Monocyte (primary cell): ENCODE measurements around a stretch of chr18.

GRCh38 chr18:45320767-45321173, 294.5 kb upstream of the SLC14A2 start:
- PRO-cap, 2 experiments: no peak in any of the 2 experiments

- PRO-cap, 2 experiments: no peak in any of the 2 experiments
Observed at GRCh38 chr18:45503747-45504232, 111.5 kb upstream of the SLC14A2 start.

DNA sequence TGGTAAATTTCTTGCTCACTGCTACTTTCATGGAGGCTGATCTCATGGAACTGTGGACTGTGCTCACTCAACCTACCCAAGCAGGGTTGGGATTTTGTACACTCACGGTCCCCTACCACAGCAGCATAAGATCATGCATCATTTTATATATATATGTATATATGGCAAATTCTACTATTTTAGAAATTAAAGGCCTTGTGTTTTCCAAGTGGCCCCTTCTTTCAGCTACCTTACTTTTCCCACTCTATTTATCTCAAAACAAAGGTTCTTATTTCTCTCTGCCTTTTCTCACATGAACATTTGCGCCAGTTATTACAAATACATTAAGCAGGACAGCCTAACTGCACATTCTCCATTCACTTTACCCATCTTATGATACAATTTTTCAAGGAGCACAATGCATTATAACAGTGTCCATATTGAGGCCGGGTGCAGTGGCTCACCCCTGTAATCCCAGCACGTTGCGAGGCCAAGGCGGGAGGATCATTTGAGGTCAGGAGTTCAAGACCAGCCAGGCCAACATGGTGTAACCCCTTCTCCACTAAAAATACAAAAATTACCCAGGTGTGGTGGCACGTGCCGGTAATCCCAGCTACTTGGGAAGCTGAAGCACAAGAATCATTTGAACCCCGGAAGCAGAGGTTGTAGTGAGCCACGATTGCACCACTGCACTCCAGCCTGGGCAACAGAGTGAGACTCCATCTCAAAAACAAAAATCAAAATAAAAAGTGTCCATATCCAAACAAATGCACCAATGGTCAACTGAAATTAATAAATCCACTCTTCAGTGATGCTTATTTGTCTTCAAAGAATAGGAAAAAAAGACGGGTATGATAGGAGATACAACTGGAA, 52.2 kb upstream of the EPG5 start:
- PRO-cap, 2 experiments: no peak in any of the 2 experiments

DNA sequence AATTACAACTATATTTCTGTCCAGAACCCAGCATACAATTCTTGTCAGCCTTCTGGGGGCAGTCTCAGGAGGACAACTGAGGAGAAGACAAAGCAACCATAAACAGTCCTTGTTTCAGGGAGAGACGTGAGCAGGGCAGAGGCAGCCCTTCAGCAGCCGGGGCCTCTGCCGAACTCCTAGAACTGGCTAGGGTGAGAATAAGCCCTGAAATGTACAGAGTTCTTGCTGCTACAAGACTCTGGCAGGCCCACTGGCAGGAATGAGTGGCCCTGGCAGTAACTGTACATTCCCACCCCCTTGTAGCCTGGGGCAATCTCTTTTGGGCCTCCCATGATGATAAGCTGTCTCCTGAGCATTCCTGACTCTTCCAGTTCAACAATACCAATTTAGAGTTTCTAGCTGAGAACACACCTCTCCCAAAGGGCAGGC, 15.4 kb upstream of the C18orf25 start:
- PRO-cap, 2 experiments: no peak in any of the 2 experiments

DNA sequence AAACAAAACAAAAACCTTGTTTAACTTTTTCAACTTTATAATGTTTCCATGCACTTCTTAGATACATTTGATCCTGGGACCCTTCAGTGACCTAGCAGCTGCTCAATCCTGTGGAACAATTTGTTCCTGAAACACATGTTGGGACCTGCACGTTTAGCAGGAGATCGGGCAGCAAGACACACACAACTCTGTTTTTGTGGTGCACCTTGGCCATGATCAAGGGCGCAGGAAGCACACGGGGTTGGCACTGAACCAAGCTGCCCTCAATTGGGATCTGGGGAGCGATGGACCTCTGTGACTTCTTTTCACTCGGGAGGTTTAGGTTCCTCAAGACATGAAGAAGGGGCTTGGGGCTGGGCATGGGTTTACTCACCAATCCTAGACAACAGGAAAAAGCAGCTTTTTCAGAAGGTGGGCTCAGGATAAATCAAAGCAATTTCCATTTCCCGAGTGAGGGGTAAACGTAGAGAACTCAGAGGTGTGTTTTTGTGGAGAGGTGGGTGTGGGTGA, 54.6 kb downstream of the RNF165 start:
- PRO-cap, 2 experiments: no peak in any of the 2 experiments

- PRO-cap, 2 experiments: no peak in any of the 2 experiments
Observed at GRCh38 chr18:46805912-46806439, 49.1 kb upstream of the ST8SIA5 start.

GRCh38 chr18:46823219-46823835, 66.5 kb upstream of the ST8SIA5 start:
- PRO-cap, 2 experiments: no peak in any of the 2 experiments

DNA sequence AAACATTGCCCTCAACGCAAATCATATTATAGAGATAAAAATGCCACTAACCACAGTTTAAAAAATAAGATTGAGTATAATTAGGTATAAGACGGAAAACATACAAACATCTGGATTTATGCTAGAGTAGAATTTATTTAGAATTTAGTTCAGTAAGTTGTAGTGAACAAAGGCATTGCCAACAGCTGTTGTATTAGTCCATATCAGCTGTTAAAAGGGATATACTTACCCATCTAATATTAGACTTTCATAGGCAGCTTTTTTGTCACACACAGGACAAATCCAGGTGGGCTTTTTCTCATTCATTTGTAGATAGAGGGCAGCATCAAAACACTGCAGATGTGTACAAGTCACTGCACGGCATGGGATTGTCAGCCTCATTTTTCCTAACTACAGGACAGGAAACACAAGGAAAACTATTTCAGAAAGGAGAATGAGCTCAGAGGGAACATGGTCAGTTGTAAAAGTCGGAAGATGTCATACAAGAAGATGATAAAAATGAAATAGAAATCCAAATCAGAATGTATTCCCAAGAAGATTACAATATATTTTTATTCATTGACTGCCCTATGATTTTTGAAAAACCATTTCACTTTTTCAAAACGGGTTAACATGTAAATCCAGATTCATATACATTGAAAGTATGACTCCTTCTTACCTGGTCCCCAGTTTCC, 79.4 kb upstream of the ST8SIA5 start:
- PRO-cap, 2 experiments: no peak in any of the 2 experiments

- PRO-cap, 2 experiments: no peak in any of the 2 experiments
Observed at GRCh38 chr18:47033379-47033760, 2.1 kb downstream of the ELOA2 start.

DNA sequence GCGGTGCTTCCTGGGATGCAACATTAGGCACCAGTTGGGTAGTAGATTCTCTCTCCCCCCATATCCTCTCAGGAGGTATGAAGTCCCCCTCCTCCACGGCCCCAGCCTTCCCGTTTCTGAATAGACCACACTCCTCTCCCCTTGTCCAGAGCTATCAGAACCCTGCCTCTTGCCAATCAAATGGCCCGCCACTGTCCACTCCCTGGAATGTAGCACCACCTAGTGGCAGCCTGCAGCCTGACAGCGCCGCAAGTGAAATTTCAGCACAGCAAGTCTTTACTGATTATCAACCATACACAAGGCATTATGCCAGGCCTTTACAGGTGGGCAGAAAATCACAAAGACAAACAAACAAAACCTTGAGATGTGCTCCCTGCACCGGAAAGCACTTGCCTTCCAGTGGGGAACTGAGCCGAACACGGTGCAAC, 174.1 kb downstream of the SMAD2 start:
- PRO-cap, 2 experiments: no peak in any of the 2 experiments

GRCh38 chr18:47930930-47931773, 693 bp upstream of the SMAD2 start:
- PRO-cap, 2 experiments: peak in 2 of 2 experiments; most common plus-strand start chr18:47931320 (in 2); most common minus-strand start chr18:47931090 (in 2)

DNA sequence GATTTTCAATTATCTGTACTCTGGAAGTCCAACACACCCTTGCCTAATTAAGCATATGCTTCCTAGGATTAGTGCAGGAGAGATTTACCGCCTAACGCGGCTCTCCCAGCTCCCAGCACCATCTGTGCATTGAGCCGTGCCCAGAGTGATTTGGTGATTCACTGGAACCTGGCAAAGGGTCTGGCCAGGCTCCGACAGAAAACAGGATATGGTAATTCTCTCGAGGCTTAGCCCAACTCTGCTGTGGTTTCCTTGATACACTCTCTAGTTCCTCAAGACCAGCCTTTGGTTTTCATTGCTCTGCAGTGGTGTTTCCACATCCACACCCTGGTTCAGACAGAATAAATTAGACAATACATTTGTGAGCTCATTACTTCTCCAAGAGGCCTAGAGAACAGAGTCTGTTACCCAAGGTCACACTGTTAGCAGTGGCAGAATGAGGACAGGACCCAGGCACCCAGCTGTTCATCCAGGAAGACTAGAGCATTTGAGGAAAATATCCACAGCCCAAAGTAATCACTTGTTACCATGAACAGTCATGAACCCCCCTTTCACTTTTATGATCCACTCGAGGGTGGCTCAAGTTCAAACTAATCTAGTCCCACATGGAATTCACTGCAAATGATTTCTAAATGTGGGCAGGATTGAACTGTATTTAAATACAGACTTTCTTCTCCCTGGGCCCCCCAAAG, 23.1 kb upstream of the SMAD2 start:
- PRO-cap, 2 experiments: peak in 2 of 2 experiments; most common plus-strand start position 417 of the sequence (in 2); most common minus-strand start position 124 of the sequence (in 2)

DNA sequence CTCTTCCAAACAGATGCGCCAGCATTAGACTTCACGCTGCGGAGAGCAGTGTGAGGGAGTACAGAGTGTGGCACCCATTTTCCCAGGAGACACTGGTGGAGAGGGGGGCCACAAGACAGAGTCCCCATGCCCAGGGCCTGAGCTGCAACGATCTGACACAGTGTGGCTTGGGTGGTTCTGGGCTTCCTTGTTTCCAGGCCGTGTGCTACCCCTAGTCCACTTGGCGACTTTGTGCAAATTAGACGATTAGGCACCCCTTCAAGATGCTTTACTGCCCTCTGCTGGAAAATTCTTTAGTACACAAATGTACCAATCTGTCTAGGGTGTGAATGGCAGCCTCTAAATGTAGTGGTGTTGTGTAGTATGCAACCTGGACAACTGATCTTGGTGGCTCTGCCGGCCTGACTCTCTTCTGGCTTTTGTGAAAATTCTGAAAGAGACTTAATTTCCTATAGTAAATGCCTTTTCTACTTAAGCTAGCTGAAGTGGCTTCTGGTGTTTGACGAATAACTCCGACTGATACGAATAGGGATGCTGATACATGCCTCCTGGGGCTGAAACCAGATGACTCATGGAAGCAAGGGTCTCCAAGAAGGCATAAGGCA, 92.2 kb upstream of the SMAD2 start:
- PRO-cap, 2 experiments: no peak in any of the 2 experiments

- PRO-cap, 2 experiments: no peak in any of the 2 experiments
Observed at GRCh38 chr18:48039820-48041167, 109.8 kb upstream of the SMAD2 start.

- PRO-cap, 2 experiments: no peak in any of the 2 experiments
Observed at GRCh38 chr18:48084003-48084364, 153.5 kb upstream of the SMAD2 start.

GRCh38 chr18:48135571-48136119, 205.2 kb upstream of the SMAD2 start:
- PRO-cap, 2 experiments: no peak in any of the 2 experiments

GRCh38 chr18:48139148-48140265, 209.0 kb upstream of the SMAD2 start:
- PRO-cap, 2 experiments: no peak in any of the 2 experiments

DNA sequence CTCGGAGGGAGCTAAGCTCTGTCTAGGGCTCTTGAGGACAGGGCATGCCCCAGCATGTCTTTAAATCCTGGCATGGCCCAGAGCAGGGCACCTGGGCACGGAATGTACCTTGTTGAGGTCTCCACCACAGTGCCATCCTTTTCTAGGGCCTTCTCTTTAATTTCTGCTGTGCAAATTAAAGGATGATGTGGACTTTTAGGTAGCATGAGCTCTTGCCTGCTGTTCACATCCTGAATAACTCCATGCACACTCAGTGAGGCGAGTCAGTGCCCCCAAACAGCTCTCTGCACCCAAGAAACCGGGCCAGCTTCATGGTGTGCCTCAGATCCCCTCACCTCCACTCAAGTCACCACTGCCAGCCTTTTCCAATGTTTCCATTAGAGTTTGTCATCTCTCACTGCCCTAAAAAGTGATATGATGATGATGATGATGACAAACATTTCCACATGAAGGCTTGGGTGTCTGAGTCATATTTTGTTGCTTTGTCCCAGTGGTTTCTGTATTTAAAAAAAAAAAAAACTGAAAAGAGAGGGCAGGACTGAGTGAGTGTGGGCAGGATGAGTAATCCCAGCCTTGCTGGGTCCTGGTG, 78.9 kb downstream of the ZBTB7C start:
- PRO-cap, 2 experiments: no peak in any of the 2 experiments

- PRO-cap, 2 experiments: no peak in any of the 2 experiments
Observed at GRCh38 chr18:48407781-48408050, 1.5 kb downstream of the ZBTB7C start.

- PRO-cap, 2 experiments: no peak in any of the 2 experiments
Observed at GRCh38 chr18:48441675-48442127, 32.5 kb upstream of the ZBTB7C start.